Hair follicle dermal papilla cell (primary cell): ENCODE measurements around a stretch of chr22.

GRCh38 chr22:35316839-35317012 lies 17.0 kb downstream of the TOM1 start:
- CAGE, long polyA plus RNA: no peak

- CAGE, long polyA plus RNA: no peak
These were observed 28.6 kb downstream of the TOM1 start for GRCh38 chr22:35328035-35329009.

DNA sequence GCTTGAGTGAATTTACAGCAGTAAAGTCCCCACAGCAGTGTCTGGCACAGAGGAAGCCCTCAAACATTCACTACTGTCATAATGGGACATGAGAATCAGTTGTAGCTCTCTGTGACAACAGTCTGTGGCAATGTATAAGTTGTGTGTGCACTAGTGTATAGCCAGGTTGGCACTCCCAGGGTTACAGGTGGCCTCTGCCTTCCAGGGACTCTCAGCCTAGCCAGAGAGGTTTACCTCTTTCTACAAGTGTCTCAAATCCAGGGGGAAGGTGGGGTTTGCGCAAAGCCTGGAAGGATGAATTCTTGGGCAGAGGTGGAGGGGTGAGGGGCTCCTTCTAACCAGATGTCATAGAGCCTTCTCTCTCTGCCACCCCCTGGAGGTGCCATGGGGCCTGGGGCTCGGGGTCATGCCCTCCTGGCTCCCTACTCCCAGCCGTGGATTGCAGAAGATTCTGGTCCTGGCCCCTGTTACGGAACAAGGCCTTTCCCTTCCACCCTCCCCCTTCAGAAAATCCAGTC lies 6.6 kb downstream of the HMOX1 start:
- CAGE, long polyA plus RNA: no peak

GRCh38 chr22:35525260-35525770 lies 15.3 kb upstream of the RASD2 start:
- CAGE, long polyA plus RNA: no peak

DNA sequence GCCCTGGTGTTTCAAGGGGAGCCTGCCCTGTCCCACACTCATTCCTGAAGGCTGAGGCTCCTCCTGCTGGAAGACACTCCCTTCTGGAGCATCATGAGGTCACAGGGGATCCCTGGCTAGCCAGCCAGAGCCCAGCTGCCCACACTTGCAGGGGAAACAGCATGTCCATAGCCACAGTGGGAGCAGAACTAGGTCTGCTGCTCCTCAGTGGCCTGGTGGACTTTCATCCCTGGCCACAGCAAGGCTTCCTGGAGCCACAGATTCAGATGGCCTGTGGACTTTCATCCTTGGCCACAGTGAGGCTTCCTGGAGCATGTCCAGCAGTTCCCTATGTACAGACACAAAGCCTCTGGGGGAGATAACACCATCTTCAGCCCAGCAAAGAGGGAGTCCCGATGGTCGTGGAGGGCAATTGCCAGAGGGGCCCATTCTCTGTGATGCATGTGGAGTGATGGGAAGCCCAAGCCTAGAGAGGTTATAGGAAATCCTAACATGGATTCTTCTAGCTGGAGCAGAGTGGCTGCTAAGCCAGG lies 5.9 kb upstream of the APOL6 start:
- CAGE, long polyA plus RNA: no peak

- CAGE, long polyA plus RNA: no peak
These were observed 15.2 kb downstream of the APOL6 start for GRCh38 chr22:35663390-35663851.

- CAGE, long polyA plus RNA: no peak
These were observed 24.3 kb downstream of the APOL5 start for GRCh38 chr22:35741798-35742499.

DNA sequence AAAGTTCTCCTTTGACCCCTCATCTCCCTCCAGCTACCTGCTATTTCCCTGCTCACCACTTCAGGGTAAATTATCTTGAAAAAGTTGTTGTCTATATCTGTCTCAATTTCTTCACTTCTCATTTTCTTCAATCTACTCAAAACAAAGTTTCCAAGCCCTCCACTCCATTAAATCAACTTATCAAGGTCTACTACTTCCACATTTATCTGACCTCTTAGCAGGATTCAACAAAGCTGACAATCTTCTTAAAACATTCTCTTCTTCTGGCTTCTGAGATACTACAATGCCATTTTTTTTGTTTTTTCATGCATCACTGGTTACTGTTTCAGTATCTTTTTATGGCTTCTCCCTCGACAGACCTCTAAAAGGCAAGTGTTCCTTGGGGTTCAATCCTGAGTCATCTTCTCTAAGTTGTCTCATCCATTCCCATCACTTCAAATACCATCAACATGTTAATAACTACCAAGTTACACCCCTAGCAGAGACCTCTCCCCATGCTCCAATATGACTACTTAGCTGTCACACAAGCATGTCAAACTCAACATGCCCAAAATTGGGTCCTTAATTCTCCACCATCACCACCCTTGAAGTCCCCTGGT lies 125.5 kb downstream of the RBFOX2 start:
- CAGE, long polyA plus RNA: no peak

DNA sequence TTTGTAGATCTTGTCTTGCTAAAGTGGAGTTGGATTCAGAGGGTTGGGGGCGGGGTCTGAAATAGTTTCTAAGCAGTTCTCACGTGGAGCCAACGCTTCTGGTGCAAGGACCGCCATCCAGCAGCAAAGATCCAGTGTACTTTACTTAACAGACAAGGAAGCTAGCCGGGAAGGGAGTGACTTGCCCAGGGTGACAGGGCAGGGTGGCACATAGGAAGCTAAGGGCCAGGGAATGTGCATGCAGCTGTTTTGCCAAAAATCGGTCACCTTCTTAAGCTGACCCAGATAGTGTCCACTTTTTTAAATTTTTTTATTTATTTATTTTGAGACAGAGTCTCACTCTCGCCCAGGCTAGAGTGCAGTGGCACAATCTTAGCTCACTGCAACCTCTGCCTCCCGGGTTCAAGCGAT lies 27.5 kb downstream of the APOL1 start:
- CAGE, long polyA plus RNA: no peak

GRCh38 chr22:36294042-36294431 lies 41.1 kb downstream of the APOL1 start:
- CAGE, long polyA plus RNA: no peak

DNA sequence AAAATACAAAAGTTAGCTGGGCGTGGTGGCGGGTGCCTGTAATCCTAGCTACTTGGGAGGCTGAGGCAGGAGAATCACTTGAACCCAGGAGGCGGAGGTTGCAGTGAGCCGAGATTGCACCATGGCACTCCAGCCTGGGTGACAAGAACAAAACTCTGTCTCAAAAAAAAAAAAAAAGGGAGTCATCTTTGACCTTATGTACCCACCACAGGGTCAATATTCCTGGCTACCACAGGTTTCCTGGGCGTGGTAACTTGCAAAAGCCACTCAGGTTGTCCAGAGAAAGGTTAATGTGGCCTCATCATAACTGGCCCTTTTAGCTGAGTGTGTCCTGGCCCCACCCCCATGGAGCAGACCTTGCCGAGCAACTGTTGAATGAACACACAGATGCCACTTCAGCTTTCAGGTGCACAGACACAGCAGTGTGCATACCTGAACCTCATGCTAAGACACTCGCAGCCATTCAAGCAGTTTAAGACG lies 54.8 kb downstream of the APOL1 start:
- CAGE, long polyA plus RNA: no peak

DNA sequence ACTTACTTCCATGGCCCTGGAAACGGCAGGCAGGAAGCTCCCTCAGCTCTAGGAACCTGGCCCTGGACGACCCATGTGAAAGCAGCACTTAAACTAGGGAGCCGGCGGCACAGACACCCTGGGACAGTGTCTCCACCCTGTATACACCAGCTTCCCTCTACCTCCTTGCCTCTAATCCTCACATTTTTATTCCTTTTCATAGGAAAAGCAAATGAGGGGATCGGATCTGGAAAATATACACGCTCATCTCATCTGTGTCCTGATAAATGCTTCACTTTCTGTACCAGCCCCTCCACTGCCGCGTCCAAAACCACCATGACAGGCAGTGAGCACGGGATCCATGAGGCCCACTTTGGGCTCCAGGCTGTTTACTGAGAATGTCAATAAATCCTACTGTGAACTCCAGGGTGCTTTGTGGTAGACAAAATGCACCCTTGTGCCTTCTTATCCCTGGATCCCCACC lies 65.0 kb downstream of the MYH9 start:
- CAGE, long polyA plus RNA: no peak

- CAGE, long polyA plus RNA: no peak
These were observed 61.8 kb downstream of the MYH9 start for GRCh38 chr22:36325871-36326524.

DNA sequence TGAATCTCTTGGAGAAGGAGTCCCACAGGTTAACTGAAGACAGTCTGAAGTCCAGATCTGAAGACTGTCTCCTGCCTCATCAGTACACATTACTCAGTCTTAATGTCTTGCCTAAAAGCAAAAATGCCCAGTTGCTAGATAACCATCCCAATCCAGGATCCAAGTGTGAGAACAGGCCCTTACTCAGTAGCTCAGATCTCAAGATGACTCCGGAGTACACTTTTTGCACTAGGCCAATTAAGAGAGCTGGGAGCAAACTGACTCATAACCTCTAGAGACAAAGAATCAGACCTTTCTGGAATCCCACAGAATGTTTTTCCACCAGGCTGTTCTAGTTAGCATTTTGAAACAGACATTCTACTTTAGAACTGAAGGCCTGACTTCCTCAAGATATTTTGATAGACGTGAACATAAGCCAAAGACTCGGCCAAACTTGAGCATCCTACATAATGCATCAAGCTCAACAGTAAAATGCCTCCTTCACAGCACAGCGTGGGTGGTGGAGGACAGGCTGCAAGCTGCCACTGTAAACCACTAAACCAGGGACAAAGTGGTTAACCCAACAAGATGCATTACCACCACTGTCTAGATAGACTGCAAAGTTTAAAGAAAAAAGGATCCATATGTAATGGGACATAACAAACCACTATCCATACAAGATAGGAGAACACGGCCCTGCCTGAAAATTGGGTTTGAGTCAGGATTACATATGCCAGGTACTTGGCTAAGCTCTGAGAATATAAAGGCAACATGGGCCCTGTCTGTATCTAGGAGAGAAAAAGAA lies 48.5 kb downstream of the MYH9 start:
- CAGE, long polyA plus RNA: no peak

GRCh38 chr22:36370176-36371171 lies 17.3 kb downstream of the MYH9 start:
- CAGE, long polyA plus RNA: no peak

- CAGE, long polyA plus RNA: no peak
These were observed 8.3 kb upstream of the MYH9 start for GRCh38 chr22:36396085-36396545.

- CAGE, long polyA plus RNA: no peak
These were observed 45.6 kb upstream of the MYH9 start for GRCh38 chr22:36433154-36434064.

DNA sequence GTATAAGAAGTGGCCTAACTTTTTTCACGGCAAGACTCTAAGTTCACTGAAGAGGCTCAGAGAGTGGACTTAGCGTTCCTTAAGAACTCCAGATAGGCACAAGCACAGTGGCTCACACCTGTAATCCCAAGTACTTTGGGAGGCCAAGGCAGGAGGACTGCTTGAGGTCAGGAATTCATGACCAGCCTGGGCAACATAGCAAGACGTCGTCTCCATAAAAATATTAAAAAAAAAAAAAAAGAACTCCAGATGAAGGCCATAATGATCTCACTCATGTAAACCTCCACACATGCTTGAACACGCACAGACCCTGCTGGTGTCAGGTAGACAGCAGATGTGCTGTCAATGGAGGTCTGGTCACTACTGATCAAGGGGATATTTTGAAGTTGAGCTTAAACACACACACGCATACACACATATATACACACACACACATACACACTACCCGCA lies 10.9 kb downstream of the TXN2 start:
- CAGE, long polyA plus RNA: no peak

DNA sequence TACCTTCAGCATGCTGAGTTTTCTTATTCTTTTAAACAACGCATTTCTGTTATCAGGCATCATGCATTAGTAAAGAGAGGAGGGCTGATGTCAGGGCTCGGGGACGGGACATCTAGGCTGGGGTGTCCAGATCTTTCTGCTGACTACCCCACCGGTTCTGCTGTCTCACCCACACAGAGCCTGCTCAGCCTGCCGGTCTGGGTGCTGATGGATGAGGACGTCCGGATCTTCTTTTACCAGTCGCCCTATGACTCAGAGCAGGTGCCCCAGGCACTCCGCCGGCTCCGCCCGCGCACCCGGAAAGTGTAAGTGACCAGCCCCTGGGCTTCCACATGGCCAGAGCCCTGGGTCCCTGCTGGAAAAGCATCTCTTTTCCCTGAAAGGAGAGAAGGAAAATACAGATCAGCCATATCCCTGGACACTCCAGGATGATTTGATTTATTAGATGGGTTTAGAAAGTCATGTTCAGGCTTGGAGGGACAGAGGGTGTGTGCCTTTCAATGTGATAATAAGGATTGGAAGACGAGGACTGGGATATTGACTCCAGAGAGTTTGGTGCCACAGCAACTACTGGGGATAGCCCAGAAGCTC lies 9.5 kb downstream of the NCF4 start:
- CAGE, long polyA plus RNA: no peak

- CAGE, long polyA plus RNA: no peak
These were observed 4.2 kb downstream of the MPST start for GRCh38 chr22:37023709-37024248.